Heart (tissue), 3 donors: ENCODE measurements around a stretch of chr9.

DNA sequence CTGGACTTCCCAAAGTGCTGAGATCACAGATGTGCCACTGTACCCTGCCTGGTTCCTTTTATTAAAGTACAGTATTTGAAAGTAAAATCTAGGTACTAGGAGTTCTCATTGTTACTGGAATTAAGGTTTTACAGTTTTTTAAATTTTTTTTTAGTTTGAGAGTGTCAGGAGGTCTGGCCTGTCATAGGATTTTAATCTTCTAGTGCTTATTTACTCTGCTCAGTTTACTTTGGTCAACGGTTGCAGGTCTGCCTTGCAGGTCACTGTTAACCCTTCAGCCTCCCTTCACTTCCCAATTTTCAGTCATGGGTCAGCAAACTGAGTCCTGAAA lies 18.7 kb upstream of the PTBP3 start:
- RAMPAGE, long total RNA, 2 experiments: no peak in any of the 2 experiments

GRCh38 chr9:112488940-112489259 lies 2.3 kb downstream of the KIAA1958 start:
- RAMPAGE, long total RNA, 2 experiments: no peak in any of the 2 experiments

DNA sequence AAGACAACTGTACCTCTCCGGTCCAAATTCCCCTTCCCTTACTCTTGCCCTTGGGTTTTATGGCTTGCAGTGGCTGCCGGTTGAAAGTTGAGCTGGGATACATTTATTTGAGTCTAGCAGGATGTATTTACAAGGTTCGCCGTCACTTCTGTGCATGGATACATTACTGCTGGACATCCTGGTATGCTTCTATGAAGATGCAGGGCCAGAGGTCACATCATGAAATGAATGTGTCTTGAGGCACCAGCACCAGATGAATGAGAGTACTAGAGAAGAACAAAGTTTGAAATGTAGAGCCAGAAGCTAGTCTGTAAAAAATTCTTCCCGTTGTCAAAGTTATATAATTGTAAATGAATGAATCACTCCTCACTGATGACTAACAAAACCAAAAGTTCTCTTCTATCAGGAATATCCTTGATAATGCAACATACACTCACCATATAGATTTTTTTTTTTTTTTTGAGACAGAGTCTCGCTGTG lies 12.9 kb upstream of the SNX30 start:
- RAMPAGE, long total RNA, 2 experiments: no peak in any of the 2 experiments

- RAMPAGE, long total RNA, 2 experiments: no peak in any of the 2 experiments
Observed at GRCh38 chr9:112763777-112764756, 13.5 kb downstream of the SNX30 start.

DNA sequence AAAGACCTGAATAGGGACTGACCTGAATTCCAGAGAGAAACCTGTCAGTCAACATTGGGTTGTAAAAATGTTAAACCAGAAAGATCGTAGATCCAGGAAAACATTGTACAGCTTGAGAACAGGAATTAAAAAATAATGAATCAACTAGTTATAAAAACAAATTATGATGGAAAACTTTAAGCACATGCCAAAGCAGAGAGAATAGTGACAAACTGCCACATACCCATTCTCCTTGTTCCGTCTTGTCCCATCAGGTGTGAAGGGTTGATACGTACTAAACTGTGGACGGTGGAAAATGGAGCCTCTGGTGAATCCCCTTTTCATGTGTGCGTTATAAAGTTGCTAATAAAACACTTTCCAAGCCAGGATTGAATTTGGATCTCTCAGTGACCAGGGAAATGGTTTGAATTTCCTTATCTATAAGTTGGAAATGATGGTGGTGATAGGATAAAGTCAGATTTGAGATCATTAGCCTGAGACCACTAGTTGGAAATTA lies 50.8 kb downstream of the SLC46A2 start:
- RAMPAGE, long total RNA, 2 experiments: no peak in any of the 2 experiments

GRCh38 chr9:113011819-113012385 lies 44.6 kb downstream of the ZFP37 start:
- RAMPAGE, long total RNA, 2 experiments: start-site peak on the minus strand in 2 of 2 experiments, at chr9:113012169-113012225 at its widest, 48 to 363 reads per replicate

GRCh38 chr9:113354106-113354368 lies 4.7 kb downstream of the BSPRY start:
- RAMPAGE, long total RNA, 2 experiments: no peak in any of the 2 experiments

GRCh38 chr9:113504505-113505677 lies 41.4 kb downstream of the RGS3 start:
- RAMPAGE, long total RNA, 2 experiments: no peak in any of the 2 experiments

- RAMPAGE, long total RNA, 2 experiments: no peak in any of the 2 experiments
Observed at GRCh38 chr9:113614722-113615444, 151.4 kb downstream of the RGS3 start.

DNA sequence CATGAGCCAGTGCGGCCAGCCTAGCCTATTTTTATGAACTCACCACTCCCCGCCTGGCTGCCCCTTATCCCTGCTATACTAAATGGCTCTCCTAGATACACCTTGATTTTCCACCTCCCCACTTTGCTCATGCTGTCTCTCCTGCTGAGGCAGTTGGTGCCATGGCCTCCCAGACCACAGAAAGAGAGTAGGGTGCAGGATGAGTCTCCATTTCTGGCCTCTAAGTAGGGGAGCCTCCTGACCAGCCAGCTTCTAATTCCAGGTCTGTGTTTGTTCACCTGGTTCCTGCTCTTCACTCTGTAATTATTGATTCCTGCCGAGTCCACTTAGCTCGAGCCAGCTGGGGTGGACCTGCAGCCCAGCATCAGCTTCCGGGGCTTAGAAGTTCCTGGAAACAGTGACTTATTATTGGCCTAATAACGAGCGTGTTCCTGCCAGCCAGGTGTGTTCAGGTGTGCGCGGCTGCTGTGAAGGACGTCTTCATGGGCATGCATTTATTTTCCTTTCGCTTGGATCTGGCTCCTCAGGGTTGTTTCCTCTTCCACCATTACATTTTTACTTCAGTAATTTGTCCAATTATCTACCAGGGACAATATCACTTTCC lies 34.1 kb downstream of the ZNF618 start:
- RAMPAGE, long total RNA, 2 experiments: no peak in any of the 2 experiments

GRCh38 chr9:114076329-114076840 lies 1.7 kb downstream of the AMBP start:
- RAMPAGE, long total RNA, 2 experiments: no peak in any of the 2 experiments

DNA sequence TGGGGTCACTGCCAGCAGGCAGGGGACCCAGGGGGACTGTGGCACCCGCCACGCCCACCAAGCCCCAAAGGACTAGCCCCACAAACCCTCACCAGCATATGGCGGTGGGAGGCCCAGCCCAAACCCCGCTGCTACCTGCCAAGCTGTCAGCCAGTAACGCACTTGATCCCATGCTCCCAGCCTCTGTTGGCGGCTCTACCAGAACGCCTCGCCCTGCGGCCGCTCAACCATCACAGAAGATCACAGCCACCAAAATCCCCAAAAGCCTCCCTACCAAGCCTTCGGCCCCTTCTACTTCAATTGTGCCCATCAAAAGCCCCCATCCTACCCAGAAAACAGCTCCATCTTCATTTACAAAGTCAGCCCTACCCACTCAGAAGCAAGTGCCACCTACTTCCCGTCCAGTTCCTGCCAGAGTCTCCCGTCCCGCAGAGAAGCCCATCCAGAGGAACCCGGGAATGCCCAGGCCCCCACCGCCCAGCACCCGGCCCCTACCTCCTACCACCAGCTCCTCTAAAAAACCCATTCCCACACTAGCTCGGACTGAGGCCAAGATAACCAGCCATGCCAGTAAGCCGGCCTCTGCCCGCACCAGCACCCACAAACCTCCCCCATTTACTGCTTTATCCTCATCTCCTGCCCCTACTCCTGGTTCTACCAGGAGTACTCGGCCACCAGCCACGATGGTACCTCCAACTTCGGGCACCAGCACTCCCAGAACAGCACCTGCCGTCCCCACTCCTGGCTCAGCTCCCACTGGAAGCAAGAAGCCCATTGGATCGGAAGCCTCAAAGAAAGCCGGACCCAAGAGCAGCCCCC lies 13.3 kb downstream of the COL27A1 start:
- RAMPAGE, long total RNA, 2 experiments: no peak in any of the 2 experiments

- RAMPAGE, long total RNA, 2 experiments: no peak in any of the 2 experiments
Observed at GRCh38 chr9:114169859-114170299, 14.5 kb downstream of the COL27A1 start.

DNA sequence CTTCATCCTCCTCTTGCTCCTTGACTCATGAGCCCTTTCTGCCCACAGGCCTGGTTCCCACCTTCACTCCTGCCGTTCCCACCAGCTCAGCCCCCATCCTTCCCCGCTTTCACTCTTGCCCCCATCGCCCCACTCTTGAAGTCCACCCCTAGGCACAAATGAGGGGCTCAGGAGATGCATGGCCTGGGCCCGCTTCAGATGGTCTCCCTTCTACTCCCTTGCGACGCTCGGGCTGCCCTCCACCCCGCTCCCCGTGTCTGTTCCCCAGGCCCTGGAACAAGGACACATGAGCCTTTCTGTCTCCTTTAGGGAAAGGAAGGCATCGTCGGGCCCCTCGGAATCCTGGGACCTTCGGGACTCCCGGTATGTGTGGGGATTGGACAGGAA lies 22.1 kb upstream of the ORM1 start:
- RAMPAGE, long total RNA, 2 experiments: no peak in any of the 2 experiments

DNA sequence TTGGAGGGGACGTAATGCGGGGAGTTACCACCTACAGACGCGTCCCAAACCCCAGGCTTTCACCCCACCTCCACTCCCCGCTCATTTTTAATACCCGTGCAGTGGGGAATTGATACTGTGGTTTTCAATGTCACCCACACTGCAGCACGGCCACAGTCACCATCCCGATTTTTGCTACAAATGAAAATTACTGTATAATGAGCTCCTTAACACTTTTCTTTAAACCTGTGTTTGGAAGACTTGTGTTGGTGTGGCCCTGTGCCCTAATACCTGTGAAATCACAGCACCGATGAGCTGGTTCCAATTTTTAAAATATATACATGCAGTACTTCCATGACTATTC lies 2.5 kb downstream of the ORM2 start:
- RAMPAGE, long total RNA, 2 experiments: no peak in any of the 2 experiments

GRCh38 chr9:114369083-114369459 lies 18.7 kb downstream of the AKNA start:
- RAMPAGE, long total RNA, 2 experiments: no peak in any of the 2 experiments

DNA sequence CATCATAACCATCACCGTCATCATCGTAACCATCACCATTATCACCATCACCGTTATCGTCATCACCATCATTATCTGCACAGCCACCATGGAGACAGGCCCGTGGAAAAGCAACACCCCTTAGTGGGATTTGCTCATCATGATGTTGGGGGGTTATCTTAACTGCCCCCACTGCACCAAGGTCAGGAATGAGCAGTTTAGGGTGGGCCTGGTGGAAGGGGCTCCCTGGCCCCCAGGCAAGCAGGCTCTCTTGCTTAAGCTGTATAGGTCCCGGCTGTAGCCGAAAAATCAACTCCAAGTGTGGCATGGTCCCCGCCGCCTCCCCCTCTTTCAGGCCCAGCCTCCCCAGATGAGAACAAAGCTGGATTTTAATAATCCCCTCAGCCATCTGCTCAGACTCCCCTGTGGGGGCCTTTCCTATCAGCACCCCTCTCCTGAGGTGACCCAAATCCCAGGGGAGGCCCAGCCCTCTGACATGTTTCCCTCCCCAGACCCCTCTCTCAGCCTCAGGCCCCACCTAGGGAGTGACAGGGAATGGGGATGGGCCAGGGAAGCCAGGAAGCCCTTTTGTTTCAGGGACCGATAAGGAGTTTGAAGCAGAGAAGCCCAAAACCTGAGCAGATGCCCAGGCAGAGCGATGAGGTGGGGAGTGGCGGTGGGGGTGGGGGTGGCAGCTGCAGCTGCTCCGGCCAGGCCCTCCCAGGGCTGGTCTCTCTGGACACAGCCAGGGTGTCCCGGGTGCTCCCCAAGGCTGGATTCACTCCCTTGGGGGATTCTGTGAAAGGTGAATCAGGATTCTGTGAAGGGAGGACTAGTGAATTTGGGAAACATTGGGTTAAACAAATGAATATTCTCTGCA lies 17.7 kb downstream of the AKNA start:
- RAMPAGE, long total RNA, 2 experiments: no peak in any of the 2 experiments

DNA sequence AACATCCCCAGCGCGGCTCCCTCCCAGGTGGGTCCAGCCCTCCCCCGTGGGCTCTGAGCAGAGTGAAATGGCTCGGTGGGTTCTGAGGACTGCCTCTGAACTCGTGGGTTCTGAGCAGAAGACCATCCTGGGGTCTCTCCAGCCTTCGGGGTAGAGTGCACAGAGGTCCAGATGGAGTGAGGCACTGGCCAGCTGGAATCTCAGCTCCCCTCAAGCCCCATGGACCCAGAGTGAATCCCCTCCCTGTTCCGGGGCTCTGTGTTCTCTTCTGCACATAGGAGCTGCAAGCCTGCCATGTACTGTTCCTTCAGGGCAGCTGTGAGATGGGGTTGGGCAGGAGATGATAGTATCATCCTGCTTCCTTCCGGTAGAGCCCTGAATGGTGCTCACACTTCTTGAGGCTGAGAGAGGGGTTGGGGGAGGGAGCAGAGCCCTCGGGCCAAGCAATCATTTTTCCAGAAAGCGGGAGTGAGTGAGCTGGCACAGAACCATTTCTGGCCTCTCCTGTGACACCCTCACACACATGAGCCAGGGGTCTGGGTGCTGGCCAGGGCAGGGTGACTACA lies 15.9 kb downstream of the AKNA start:
- RAMPAGE, long total RNA, 2 experiments: no peak in any of the 2 experiments

DNA sequence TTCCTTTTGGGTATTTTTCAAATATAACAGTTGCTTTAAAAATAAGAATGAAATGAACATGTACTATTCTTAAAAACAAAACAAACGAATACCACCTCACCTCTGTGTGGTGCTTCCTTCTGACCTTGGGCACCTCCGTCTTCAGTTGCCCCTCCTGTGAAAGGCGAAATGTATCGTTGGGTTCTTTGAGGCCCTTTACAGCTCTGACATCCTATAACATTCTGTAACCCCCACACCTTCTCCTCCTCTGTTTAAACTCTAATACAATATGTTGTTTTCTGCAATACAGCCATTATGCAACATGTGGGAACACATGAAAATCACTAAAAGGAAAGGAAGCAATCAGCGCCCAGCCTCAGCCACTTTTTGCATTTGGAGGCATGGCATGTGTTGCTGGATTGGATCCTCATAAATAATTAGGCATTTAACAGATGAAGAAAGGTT lies 6.5 kb upstream of the AKNA start:
- RAMPAGE, long total RNA, 2 experiments: no peak in any of the 2 experiments

GRCh38 chr9:114589085-114589462 lies 1.5 kb downstream of the ATP6V1G1 start:
- RAMPAGE, long total RNA, 2 experiments: no peak in any of the 2 experiments